A673 (cell line): Measurements from ENCODE around the gene DPY19L1.

DNA sequence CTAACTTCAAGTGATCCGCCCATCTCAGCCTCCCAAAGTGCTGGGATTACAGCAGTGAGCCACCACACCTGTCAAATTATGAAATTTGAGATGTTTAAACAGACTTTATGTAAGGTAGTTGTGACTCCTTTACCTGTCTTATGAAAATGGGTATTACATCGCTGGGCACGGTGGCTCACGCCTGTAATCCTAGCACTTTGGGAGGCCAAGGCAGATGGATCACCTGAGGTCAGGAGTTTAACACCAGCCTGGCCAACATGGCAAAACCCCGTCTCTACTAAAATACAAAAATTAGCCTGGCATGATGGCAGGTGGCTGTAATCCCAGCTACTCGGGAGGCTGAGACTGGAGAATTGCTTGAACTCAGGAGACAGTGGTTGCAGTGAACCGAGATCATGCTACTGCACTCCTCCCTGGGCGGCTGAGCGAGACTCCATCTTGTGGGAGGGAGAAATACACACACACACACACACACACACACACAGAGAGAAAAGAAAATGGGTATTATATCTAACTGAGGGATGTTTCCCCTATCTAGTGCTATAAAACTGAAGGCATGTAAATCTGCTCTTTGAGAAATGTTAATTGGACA is 28.9 kb downstream of the AVL9 start:
- PRO-cap = no peak

DNA sequence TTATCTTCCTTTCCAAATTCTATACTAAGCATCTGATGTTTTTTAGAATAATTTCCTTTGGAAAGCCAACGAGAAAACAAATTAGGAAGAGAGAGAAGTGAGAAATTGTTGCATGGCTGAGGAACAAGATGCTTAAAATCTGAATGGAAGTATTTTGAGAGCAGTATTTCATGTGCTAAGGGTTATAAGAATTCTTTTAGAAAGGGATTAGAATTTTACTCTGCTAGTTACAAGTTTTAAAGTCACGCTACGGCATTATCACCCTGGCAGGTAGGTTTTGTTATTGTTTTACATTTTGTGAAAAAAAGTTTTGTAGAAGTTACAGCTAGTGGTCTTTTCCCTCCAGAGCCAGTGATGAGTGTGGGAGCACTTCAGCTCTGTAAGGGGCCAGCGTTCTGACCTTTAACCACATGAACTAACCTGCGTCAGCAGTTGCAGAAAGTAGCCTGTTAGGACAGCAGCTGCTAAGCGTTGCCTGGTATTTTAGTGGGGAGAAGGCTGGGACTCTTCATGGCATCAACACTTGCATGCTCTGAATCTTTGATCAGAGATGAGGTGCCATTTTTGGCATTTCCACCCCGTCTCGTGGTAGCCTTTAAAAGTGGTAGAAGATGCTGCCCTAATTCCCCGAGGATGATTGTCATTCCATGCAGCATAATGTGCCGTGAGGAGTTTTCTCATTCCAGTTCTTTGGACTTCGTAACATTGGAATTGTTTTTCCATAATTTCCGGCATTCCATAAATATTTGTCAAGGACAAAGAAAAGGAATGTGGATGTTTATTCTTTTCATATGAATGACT is 92.0 kb downstream of the AVL9 start:
- PRO-cap = no peak

DNA sequence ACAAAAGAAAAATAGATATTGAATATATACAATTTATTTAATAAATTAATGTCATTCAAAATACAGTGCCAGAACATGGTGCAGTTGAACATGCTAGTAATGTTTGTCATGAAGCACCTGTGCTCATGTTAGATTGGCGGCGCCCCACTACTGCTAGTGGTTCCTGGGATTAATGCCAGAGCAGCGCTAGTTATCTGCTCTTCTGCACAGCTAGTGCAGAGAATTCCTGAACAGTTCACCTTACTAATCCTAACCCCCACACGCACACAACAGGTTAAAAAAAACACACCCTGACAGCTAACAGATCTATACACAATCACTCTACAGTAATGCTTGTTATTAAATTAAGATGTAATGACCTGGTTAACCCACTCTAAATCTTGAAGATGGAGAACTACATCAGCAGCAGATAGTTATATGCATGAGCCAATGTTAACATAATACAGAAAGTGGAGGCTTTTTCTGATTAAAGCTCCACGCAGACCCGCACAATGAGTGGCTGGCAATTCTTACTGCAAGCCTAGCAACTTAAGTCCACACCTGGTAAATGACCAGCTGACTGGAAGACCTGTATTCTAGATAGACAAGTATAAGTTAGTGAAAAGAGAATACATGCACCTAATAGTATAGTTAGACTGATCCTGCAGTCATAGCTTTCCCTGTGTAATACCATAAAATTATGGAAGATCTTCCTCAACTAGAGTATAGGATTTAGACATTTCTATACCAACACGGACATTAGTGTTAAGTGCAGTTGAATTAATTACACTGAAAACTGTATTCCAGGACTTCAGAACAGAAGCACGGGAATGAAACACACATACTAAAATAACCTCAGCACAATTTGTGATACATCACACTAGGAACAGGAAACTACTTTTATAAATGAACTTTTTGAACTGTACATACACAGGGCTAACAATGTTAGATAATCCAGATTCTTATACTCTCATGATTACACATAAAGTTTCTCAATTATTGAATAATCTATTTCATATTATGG is 23.1 kb downstream of the KBTBD2 start:
- PRO-cap = no peak

DNA sequence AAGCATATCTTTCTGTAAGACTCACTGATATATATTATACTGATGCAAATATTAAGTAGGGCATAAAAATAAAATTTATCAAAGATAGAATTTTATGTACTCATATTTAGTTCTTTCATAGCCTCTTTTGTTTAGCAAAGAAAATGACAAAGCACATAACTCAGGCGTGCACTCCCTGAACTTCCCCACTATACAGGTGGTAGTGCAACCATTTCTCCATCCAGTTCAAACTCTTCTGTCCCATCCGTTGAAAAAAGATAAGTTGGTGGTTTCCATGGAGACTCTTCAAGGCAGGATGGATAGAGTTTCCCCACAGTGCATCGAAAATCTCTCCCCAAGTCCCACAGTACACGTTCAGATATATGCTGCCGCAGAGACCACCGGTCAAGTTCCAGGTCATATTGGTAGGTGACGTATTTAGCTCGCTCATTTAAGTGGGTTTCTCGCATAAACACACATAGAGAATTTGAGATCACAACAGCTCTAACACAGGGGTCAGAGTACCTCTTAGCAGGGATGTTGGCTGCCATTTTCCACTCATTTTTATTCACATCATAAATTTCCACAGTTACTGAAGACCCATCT is 22.3 kb downstream of the KBTBD2 start:
- PRO-cap = no peak

DNA sequence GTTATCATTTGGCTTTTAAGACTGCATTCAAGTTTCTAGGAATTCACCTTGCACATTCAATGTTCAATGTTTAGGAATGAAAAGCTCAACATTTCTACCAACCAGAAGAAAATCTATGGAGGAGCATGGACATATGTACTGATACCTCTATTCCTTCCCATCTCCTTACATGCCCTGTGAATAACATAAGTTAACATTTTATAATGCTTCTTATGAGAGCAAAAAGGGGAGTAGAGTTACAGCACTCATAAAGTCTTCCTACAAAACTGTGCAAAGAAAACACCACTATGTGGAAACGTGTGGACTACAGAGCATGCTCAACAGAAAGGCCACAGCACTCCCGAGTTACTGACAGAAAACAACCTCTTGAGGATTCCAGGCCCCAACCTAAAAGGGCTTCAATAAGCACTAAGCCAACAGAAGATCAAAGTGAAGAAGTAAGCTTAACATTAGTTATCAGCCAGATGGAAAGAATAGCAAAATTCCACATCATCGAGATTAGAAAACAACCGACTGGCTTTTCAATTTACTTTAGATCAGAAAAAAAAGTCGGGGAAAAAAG is 1.6 kb downstream of the KBTBD2 start:
- PRO-cap = no peak

- PRO-cap = no peak
Measured at GRCh38 chr7:33004945-33005973, 48.0 kb downstream of the FKBP9 start.

DNA sequence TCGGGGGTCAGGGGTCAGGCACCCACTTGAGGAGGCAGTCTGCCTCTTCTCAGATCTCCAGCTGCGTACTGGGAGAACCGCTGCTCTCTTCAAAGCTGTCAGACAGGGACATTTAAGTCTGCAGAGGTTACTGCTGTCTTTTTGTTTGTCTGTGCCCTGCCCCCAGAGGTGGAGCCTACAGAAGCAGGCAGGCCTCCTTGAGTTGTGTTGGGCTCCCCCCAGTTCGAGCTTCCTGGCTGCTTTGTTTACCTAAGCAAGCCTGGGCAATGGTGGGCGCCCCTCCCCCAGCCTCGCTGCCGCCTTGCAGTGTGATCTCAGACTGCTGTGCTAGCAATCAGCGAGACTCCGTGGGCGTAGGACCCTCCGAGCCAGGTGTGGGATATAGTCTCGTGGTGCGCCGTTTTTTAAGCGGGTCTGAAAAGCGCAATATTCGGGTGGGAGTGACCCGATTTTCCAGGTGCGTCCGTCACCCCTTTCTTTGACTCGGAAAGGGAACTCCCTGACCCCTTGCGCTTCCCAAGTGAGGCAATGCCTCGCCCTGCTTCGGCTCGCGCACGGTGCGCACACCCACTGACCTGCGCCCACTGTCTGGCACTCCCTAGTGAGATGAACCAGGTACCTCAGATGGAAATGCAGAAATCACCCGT is 378.2 kb upstream of the BMPER start:
- PRO-cap = no peak

- PRO-cap = no peak
Measured at GRCh38 chr7:33994579-33994778, 89.1 kb downstream of the BMPER start.

- PRO-cap = no peak
Measured at GRCh38 chr7:34036447-34036813, 131.1 kb downstream of the BMPER start.

GRCh38 chr7:34652612-34653350 is 5.2 kb upstream of the NPSR1 start:
- PRO-cap = no peak

- PRO-cap = no peak
Measured at GRCh38 chr7:34991923-34992193, 45.4 kb downstream of the DPY19L1 start.

GRCh38 chr7:35036602-35037553 is at the start of gene DPY19L1:
Gene DPY19L1, minus strand, starts transcription at chr7:35037485.
- PRO-cap = unidirectional peak, plus-strand start at chr7:35036732; bidirectional peak, plus-strand start at chr7:35037055, minus-strand start at chr7:35036891; bidirectional peak, plus-strand start at chr7:35037585, minus-strand start at chr7:35037450

DNA sequence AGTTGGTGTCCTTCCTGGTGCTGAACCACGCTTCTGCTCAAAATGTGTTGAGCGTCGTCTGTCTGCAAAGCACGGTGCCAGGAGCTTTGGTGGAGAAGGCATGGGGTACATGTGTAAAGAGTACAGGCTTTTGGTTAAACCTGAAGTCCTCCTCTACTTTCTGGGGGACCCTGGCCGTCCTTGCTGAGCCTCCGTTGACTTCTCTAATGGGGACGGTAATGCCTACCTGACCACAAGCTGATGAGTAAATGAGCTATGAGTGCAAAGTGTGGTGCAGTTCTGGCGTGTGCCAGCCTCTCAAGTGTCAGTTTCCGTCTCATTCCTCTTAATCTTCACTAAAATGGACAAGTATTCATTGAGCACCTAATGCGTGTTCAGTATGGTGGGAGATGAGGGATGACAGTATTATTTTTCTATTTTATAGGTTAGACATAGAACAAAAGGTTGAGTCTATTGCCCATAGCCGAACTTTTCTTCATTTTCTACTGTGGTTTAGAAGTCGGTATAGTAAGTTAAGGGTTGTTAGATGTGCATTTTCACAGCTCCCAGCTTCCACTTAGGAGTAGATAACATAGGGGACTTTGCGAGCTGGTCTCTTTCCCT is 651 bp upstream of the HERPUD2 start:
- PRO-cap = unidirectional peak, minus-strand start at position 220 of the sequence

DNA sequence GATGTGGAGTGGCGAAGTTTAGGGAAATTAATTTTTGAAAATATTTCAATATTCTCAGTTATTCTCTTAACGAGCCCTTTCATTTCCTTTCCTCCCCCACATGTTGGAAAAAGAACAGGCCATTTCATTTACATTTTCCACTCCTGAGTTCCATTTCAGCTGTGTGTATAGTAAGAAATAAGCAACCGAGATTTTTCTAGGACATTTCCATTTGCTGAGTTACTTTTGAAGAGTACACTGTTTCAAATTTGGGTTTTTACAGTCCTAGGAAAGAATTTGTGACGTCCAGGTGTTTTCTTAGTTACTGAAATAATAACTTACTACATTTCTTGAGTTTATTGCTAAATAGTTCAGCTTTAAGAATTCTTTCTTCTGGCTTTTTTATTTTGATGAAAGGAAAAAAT is 1.2 kb downstream of the SEPTIN7 start:
- PRO-cap = no peak

DNA sequence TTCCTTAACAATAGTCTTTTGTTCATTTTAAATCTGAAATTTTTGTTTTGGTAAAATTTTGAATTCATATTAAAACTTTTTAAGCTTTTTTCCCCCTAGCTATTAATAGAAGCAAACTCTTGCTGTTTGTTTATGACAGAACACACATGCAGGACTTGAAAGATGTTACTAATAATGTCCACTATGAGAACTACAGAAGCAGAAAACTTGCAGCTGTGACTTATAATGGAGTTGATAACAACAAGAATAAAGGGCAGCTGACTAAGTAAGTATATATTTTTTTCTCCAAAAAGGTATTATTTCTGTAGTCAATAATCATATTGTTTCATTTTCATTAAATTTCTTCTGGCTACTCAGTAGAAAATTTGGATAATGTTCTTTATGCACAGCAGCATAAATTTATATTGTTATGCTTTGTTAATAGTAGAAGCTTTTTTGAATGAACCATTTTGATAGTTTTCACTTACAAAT is 89.7 kb downstream of the SEPTIN7 start:
- PRO-cap = no peak

- PRO-cap = no peak
Measured at GRCh38 chr7:36115395-36115929, 37.6 kb upstream of the EEPD1 start.

- PRO-cap = no peak
Measured at GRCh38 chr7:36279193-36280201, 87.5 kb downstream of the MATCAP2 start.

DNA sequence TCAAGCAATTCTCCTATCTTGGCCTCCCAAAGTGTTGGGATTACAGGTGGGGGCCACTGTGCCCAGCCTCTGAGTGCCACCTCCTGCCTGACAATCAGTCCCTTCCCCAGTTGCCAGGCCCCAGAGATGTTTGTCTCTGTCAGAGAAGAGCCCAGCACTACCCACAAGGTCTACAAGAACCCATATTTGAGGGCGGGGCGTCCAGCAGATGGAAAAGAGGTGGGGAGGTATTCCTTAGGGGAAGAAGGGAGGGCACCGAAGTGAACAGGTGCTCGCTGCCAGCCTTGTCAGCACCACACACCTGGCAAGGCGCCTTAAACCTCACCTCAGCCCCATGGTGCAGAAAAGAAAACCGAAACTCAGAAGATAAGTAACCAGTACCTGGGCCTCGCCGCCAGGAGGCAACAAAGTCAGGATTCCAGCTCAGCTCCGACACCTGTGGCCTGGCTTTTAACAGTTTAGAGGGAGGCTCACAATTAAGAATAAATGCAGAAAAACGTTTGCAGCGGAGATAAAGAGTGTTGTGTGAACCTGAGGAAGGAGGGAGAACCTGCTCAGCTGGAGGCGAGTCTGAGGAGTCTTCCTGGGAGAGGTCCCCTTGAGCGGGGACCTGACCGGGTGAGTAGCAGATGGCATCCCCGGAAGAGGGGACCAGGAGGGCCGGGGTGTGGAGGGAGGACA is 54.5 kb downstream of the MATCAP2 start:
- PRO-cap = no peak

DNA sequence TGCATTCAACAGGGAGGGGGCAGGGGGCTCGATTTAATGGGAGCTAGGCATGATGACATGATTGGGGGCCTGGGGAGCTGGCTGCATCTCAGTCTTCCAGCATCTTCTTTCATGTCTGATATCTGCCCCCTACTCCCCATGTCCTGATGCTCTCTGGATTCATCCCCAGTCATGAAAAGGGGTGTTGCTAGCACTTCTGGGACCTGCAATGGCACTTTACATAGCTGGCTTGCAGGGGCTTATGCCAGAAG is 95.0 kb downstream of the AOAH start:
- PRO-cap = no peak

GRCh38 chr7:36658437-36658871 is 65.8 kb downstream of the AOAH start:
- PRO-cap = no peak